Colic lymph node (tissue), 1 donor: ENCODE measurements around a stretch of chr6.

GRCh38 chr6:139990901-139991251 is 616.4 kb upstream of the CITED2 start:
- PRO-cap = no peak

- PRO-cap = no peak
Observed at GRCh38 chr6:140064346-140064807, 689.9 kb upstream of the CITED2 start.

DNA sequence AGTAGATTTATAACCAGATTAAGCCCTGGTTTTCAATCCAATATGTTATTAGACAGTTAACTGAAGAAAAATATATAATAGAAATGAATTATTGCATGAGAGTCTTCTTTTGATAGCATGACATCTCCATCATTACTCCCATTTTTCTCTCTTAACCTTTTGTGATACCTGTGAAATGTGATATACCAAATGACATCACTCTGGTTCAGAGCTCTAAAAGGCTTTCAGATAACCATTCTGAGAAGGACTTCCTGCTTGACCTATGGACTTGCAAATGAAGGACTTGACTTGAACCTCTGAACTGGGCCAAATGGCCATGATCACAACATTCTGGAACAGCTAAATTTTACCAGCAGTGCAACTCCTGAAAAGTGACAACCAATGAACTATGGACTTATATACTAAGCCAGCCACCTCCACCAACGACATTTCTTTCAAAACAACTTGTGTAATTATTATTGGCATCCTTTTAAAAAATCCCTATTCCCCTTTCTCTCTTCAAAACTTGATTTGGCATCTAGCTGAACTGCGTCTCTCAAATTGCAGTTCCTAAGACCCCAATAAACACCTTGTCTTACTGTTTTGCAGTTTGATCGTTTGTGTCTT is 1085.8 kb upstream of the CITED2 start:
- PRO-cap = no peak

DNA sequence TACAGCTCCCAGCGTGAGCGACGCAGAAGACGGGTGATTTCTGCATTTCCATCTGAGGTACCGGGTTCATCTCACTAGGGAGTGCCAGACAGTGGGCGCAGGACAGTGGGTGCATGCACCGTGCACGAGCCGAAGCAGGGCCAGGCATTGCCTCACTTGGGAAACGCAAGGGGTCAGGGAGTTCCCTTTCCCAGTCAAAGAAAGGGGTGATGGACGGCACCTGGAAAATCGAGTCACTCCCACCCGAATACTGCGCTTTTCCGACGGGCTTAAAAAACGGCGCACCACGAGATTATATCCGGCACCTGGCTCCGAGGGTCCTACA is 317.9 kb upstream of the GJE1 start:
- PRO-cap = no peak

DNA sequence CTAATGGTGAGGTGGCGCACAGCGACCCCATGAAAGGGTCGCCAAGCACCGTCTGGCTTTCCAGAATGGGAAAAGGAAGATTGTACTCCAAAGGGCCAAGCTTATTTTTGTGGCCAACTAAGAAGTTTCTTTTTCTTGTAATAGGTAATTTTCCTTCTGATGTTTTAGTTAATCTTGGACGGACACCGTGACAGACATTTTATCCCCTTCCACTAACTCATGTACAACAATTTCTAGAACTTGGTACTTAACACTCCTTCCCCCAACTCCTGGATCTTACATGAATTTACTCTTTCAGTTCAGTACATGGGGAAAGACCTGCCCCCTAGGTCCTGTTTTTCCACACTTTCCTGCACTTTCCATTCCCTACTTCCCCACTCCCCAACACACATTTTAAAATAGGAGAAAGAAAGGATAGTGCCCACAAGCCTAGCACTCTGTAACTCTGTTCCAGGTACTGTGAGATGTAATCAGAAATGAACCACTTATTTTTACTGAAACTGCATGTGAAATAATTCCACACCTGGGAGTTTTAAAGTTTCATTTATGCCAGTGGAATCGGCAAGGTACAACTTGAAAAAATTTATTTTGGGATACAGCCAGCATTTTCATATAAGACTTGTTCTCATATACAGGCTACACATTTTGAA is 1.3 kb downstream of the ADGRG6 start:
- PRO-cap = no peak

DNA sequence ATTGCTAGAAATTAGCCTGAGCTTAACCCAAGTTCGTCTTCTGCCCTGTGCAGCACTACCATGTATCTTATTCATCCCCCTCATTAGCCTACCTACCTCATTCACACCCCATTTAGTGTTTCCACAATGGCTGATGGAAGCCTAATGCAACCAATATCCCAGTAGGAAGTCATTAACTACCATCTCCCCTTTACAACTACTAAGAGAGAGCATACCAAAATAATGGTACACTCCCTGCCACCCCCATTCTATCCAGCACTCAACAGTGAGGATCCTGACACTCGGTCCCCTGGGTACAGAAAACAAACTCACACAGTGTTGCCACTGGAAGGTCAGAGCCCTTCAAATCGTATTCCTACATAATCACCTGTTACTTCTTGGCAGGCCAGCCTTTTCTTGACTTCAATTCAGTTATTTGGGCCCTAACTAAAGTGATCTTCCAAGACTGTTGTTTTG is 234.9 kb downstream of the HIVEP2 start:
- PRO-cap = unidirectional peak, minus-strand start at position 286 of the sequence

GRCh38 chr6:142867397-142867791 is 77.6 kb downstream of the HIVEP2 start:
- PRO-cap = no peak

- PRO-cap = no peak
Observed at GRCh38 chr6:142872442-142872951, 72.5 kb downstream of the HIVEP2 start.

GRCh38 chr6:142918102-142918723 is 26.8 kb downstream of the HIVEP2 start:
- PRO-cap = no peak

- PRO-cap = unidirectional peak, plus-strand start at chr6:142926538; bidirectional peak, plus-strand start at chr6:142926978, minus-strand start at chr6:142926868; bidirectional peak, plus-strand start at chr6:142927257, minus-strand start at chr6:142927187
Observed at GRCh38 chr6:142926136-142927326, 18.4 kb downstream of the HIVEP2 start.

- PRO-cap = no peak
Observed at GRCh38 chr6:143332930-143333561, 117.4 kb downstream of the ADAT2 start.

GRCh38 chr6:143449521-143450003 is 933 bp downstream of the ADAT2 start:
- PRO-cap = no peak

GRCh38 chr6:143608005-143608469 is 69.7 kb upstream of the PHACTR2 start:
- PRO-cap = no peak

GRCh38 chr6:143720019-143720669 is 42.4 kb downstream of the PHACTR2 start:
- PRO-cap = no peak

- PRO-cap = no peak
Observed at GRCh38 chr6:143843439-143843961, 362 bp downstream of the LTV1 start.

GRCh38 chr6:144094112-144094690 is 1.2 kb downstream of the SF3B5 start:
- PRO-cap = no peak

GRCh38 chr6:144160494-144160887 is 10.2 kb downstream of the STX11 start:
- PRO-cap = no peak

DNA sequence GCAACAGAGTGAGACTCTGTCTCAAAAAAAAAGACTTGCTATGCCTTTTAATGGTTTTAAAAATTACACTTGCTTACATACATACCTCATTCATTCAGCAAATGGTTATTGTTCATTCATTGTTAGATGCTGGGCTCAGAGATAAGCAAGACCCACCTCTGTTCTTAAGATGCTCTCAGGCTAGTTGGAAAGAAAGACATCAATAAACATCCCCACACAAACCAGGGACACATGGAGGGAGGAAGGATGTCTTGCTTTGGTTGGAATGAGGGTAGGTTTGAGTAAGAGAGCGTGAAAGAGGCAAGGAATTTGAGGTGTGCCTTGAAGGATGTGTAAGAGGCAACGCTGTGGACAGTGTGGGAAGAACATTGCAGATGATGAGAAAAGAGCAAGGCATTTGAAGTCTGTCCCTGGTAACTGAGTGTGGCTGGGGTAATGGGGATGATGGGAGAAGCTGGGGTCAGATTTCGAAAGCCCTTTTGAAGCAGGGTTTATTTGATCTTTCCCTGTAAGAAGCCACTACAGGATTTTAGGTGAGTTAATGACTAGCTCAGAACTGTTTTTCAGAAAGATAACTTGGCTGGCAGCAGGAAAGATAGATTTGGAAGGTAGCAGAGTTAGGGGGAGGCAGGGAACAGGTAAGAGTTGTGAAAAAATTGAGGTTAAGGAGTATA is 17.5 kb downstream of the UTRN start:
- PRO-cap = no peak

DNA sequence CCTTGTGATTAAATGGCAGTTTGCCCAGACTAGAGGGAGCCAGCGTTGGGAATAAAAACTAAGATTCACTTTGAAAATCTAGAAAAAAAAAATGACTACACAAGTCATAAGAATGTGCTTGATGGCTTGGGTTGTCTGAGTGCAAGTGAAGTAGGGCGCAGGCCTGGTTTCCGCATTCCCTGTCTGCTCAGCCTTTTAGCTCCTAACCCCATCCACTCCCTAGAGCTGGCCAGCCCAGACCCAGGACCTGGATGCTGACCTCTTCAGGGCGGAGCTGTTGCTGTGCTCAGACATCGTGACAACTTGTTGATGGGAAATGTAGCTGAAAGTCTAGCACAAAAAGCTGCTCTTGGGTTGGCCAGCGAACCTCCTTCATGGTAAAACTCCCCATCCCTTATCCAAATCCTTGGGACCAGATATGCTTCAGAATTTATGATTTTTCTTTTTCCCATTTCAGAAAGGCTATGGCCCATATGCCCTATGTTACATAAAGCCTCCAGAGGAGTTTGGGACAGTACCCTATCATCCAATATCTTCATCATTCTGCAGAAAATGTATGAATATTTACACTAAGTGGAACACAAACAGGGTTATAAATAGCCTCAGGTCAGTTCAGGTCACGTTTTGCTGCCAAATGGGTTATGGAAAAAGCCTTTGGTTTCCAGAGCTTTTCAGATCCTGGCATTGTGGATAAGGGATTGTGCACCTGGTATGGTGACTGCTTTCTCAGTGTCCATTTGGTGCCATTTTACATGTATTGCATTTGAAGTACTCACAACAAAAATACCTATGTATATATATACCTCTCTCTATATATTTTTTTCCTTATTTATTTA is 29.2 kb downstream of the UTRN start:
- PRO-cap = no peak

DNA sequence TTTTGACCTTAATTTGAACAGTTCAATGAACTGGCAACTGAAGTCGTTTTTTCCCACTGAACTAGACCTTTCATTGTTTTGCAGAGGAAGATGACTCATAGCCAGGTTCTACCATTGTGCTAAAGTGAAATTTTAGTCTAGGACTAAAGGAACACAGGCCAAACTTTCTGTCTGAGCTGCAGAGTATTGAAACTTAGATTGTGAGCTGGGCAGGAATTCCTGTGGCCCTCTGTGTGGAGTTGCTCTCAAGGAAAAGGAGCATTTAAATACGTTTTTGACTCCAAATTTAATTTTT is 64.7 kb downstream of the UTRN start:
- PRO-cap = no peak